Neural crest cell (in vitro differentiated cells): ENCODE data around the gene TOR1AIP1.

- PRO-cap, result no peak
Observed at GRCh38 chr1:176505149-176505610, 42.2 kb downstream of the PAPPA2 start.

GRCh38 chr1:177841324-177841659, 128.6 kb downstream of the SEC16B start:
- PRO-cap, result no peak

DNA sequence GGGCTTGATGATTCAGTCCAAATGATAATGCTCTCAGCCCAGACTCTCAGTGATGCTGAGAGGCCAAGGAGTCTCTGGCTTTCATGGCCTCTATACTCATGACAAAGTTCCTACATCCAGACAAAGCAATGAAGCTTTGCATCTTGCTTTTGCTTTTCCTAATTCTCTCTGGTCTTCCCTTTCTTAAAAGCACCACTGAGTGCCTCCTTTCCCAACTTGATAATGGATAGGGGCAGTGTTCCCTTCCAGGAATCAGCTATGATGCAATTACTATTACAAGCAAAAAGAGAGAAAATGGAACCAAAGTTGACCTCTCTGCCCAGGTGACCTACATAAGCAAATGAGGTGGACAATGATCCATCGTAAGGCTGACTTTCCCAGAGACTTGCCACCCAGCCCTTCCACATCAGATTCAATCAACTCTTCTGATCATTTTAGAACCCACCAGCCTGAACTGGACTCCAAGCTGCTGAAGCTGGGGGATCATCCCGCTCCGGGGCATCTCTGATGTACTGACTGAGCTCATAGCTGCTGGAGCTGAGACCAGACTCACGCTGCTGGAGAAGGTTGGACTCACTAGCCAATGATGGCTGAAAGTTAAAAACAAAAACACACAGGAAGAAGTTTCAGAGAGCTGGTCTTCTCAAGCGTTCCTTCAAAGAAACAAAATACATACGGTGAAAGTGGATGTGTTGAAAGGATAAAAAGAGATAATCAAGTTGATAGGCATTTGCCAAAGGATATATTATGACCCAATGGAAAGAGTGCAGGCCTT, 8.5 kb downstream of the SEC16B start:
- PRO-cap, result no peak

GRCh38 chr1:178086076-178086869, 7.6 kb upstream of the RASAL2 start:
- PRO-cap, result no peak

DNA sequence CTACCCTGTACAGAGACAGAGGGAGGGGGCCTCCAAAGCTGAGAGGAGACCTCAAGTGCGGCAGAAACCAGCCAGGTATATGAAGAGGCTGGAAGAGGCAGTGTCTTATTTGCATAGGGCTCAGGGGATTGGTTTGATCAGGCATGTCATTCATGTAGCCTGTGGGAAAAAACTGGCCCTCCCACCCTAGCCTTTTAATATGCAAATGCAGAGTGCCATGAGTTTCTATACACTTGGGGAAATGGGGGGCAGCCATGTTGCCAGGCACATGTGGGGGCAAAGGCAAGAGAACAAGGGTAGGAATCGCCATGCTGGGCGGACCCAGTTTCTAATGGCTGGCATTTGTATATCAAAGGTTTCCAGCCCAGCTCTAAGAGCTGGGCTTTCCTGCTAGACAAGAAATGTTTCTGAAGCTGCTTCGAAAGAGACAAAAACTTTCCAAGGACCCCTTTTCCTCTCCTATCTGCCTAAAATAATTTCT, 172.8 kb downstream of the RASAL2 start:
- PRO-cap, result bidirectional peak, plus-strand start at position 267 of the sequence, minus-strand start at position 68 of the sequence

DNA sequence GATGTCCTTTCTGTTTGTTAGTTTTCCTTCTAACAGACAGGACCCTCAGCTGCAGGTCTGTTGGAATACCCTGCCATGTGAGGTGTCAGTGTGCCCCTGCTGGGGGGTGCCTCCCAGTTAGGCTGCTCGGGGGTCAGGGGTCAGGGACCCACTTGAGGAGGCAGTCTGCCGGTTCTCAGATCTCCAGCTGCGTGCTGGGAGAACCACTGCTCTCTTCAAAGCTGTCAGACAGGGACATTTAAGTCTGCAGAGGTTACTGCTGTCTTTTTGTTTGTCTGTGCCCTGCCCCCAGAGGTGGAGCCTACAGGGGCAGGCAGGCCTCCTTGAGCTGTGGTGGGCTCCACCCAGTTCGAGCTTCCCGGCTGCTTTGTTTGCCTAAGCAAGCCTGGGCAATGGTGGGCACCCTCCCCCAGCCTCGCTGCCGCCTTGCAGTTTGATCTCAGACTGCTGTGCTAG, 176.8 kb downstream of the CLEC20A start:
- PRO-cap, result unidirectional peak, plus-strand start at position 392 of the sequence

- PRO-cap, result no peak
Observed at GRCh38 chr1:178575830-178576378, 63.0 kb downstream of the TEX35 start.

GRCh38 chr1:178608835-178609388, 96.0 kb downstream of the TEX35 start:
- PRO-cap, result no peak

DNA sequence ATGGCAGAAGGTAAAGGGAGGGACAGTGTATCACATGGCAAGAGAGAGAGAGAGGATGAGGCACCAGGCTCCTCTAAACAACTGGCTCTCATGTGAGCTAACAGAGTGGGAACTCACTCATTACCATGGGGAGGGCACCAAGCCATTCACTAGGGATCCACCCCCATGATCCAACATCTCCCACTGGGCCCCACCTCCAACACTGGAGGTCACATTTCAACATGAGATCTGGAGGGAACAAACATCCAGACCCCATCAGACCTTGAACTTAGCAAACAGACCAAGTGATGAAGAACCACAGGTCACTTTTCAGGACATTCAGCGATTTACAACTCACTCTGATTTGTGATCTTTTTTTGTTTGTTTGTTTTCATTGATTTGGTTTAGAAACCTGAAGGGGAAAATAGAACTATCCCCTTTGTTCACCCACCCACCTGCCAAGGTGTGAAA, 104.2 kb upstream of the RALGPS2 start:
- PRO-cap, result no peak

DNA sequence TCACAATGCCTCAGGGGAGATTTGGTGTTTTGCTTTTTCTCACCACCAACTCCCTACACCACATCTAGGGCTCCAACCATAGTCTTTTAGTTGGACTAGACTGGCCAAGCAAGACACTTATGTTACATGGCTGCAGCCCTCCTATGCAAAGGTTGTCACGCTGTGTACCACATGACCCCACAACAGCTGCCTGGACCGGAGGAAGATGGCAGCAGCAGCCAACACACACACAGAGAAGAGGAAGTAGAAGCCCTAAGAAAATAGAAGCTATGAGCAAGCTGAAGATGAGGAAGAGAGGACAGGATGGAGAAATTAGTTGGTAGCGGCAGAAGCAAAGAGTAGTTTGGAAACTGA, 60.8 kb upstream of the RALGPS2 start:
- PRO-cap, result no peak

DNA sequence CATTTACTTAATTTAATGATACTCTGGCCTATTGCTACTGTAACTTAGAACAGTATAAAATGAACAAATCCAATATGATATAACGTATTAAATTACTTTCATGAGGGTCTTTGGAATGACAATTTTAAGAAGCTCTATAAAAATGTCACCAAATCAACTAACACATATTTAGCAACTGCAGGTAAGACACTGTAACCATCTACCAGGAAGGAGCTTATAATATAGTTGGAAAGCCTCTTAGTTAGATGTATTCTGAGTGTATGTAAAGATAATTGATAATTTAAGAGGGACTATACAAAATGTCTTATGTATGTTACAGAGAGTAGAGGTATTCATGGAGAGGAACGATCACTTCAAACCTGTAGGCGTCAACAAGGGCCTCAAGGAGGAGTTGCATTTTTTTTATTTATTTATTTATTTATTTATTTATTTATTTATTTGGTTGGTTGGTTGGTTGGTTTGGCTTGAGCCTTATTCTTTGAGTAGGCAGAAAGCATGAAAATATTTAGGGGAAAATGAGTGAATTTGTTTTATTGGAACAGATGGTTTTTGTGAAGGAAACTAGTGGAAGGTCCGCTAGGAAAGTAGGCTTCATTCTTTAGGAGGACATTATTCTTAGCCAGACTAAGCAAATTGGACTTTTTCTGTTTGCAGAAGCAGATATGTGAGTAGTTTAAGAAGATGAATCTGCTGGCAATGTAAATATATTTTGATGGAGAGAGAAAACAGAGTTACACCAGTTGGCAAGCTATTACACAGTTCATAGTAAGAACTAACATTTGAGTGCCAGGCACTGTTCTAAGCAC, 8.5 kb downstream of the ANGPTL1 start:
- PRO-cap, result no peak

GRCh38 chr1:178937440-178938267, 66.8 kb upstream of the ANGPTL1 start:
- PRO-cap, result no peak

- PRO-cap, result no peak
Observed at GRCh38 chr1:179036138-179036882, 10.6 kb downstream of the FAM20B start.

DNA sequence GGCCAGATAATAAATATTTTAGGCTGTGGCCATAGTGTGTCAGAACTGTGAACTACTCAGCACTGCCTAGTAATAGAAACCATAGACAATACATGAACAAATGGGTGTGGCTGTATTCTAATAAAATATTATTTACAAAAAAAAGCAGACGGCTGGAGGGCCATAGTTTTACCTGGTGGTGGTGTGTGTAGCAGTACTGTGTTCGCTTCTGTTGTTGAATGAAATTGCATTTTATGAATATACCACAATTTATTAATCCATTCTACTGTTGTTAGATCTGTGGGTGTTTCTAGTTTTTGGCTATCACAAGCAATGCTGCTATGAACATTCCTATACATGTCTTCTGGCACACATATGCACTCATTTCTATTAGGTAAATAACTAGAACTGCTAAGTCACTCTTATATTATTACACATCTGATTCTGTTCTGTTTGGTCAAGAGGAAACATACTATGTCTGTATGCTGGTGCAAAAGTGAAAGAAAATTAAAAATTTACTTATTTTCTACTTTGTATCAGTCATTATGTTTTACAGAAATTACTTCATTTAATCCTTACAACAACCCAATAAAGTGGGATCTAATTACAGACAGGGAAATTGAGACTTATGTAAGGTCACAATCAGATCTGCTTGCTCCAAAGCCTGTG, 43.4 kb downstream of the TOR3A start:
- PRO-cap, result no peak

- PRO-cap, result no peak
Observed at GRCh38 chr1:179742634-179743025, 461 bp upstream of the FAM163A start.

- PRO-cap, result no peak
Observed at GRCh38 chr1:179864621-179865741, 12.6 kb downstream of the TOR1AIP2 start.

DNA sequence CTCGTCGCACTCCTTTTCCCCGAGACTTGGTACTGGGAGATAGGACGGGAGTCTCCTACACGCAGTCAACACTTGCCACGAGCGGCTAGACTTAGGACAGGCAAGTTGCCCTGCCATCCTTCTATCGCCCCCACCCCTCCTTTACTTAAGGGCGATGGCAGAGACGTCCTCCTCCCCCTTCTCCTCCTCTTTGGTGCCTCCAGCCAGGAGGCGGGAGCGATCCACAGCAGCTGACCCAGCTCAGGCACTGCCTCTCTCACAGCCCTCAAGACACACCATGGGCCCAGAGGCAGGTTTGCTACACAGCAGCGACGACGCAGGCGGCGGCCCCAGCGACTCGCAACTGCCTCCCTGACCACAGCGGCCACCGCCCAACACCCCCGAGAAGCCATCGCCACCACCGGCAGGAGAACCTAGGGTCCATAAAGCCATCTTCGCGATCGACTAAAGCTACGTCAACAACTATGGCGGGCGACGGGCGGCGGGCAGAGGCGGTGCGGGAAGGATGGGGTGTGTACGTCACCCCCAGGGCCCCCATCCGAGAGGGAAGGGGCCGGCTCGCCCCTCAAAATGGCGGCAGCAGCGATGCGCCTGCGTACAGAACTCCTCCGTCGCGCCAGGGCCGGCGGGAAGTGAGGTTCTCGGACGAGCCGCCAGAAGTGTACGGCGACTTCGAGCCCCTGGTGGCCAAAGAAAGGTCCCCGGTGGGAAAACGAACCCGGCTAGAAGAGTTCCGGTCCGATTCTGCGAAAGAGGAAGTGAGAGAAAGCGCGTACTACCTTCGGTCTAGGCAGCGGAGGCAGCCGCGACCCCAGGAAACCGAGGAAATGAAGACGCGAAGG, at the start of gene TOR1AIP1:
Gene TOR1AIP1, plus strand, starts transcription at position 247 of the 842 bp plus-strand sequence.
- PRO-cap, result bidirectional peak, plus-strand start at position 37 of the sequence, minus-strand start at position 93 of the sequence; bidirectional peak, plus-strand start at position 259 of the sequence, minus-strand start at position 143 of the sequence

DNA sequence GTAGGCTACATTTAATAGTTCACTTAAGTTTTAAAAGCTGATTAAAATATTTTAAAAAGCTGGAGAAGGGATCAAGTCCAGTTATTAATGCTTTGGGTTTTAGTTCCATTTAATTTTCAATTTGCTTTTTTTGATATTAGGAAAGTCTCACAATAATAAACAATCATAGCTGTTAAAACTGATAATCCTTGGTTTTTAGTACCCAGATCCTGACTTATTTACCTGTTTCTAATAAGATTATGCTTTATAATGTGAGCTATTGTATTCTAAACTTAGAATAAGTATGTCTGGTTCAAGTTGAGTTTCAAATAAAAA, 3.3 kb downstream of the TOR1AIP1 start:
- PRO-cap, result no peak

DNA sequence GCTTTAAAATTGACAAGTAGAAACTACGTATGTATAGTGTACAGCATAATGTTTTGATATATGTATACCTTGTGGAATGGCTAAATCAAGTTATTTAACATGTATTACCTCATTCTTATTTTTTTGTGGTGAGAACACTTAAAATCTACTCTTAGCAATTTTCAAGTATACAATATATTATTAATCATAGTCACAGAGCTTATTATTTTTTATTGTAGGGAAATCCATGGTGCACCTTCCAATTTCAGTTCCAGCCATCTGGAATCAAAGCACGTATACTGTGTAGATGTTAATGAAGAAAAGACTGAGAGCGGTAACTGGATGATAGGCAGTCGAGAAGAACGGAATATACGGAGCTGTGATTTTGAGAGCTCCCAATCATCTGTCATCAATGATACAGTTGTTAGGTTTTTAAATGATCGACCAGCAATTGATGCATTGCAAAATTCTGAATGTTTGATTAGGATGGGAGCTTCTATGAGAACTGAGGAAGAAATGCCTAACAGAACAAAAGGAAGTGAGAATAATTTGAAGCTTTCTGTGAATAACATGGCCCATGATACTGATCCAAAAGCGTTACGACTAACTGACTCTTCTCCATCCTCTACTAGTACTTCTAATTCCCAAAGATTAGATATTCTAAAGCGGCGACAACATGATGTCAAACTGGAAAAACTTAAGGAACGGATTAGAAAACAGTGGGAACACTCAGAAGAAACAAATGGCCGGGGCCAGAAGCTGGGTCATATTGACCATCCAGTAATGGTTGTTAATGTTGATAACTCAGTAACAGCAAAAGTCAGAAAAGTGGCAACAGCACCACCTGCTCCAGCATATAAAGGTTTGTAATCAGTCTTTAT, 42.0 kb downstream of the CEP350 start:
- PRO-cap, result no peak

- PRO-cap, result no peak
Observed at GRCh38 chr1:180052933-180053181, 98.2 kb downstream of the CEP350 start.